GM19240 (cell line): ENCODE data around the gene ATP5MC2.

DNA sequence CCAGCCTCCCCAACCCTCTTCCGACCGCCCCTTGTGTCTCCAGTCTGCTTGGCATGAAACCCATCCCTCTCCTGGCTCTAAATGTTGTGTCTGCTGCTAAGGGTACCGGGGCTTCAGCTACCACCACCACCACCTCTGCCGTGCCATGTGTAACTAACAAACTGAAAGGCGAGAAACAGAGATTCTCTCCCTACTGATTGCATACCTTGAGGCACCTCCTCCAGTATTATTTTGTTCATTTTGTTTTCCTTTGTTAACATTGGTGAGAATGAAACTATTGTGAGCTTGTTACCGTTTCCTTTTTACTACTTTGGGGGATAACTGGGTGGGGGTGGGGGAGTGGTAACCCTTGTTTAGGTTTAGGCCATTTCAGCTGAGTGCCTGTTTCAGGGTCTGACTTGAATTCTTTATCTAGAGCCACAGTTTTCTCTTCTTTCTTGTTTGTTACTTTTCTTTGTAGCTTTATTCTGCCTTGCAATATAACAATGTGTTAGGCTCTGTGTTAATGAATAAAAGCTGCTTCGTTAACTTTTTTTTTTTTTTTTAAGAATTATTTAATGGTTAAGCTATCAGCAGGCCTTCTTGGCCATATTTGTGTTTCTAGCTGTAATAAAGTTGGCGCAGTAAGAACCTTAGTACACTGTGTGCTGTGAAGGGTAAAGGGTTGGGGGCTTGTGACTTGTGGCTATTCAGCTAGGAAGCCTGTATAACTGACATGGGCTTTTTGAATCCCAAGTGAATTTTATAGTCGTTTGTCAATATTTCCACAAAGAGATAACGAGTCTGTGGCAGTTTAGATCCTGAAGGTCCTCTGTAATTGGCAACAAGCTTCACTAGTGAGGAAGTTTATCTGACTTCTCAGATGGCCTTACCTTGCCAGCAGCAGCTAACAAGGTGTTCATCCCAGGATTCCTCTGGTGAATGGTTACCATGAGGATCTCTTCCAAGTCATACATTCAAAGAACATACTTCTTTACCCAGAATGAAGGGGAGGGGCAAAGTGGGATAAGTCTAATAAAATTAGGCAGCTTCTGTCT is 23.4 kb downstream of the PCBP2 start:
- RRBS, result no CpG with 5 or more reads among the region's 10 CpGs

GRCh38 chr12:53482122-53483221 is 16.8 kb downstream of the MAP3K12 start:
- RRBS, result no CpG with 5 or more reads among the region's 25 CpGs

- RRBS, result 2% methylated on average over 32 of the region's 52 CpGs
Measured at GRCh38 chr12:53492739-53493389, 6.4 kb downstream of the MAP3K12 start.

DNA sequence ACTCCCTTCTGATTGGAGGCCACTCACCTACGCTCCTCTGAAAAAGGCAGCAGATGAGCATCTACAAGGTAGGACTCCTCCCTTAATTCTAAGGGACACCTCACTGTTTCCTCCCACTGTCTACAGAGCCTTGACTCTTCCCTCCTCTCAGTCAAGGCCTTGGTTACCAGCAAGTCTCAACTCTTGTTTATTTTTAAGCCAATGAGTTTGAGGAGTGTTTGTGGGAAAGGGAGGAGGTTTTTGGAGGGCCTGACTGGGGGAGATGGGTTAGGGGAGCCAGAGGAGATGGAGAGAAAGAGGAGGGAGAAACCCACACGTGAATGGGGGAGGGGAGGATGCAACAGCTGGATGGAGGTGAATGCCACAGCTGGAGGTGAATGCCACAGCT is 841 bp downstream of the MAP3K12 start:
- RRBS, result no CpG with 5 or more reads among the region's 2 CpGs

DNA sequence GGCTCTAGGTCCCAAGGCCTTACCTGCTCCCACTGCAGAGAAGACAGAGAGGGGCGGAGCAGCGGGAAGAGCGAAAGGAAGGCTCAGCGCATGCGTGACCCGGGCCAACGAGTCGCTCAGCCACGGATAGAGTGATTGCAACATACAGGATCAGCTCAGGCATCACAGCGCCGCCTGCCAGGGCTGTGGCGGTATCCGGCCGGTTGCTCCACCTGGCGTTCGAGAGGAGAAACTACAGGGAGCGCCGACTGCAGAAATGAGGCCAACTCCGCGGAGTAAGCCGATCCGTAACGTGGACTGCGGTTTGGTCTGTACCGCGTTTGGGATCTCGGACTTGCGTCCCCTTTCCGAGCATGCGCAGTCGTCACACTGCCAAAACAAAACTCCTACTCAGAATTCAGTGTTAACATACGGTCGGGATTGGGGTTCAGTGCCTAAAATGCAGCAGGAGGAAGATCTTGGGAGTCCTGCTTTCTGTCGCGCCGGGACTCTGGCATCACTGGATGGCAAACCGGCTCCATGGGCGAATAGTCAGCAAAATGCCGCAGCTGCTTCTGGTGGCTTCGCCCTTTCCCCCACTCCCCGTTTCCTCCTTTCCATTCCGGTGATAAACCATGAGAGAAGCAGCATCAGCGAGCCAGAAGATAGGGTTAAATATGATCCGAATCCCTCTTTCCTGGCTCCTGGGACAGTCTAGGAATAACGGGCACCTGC is at the start of gene ATP5MC2:
ATP5MC2 (minus strand) TSS at position 54 of the 714 bp plus-strand sequence.
- RRBS, result 2% methylated on average over 13 of the region's 45 CpGs

GRCh38 chr12:53696822-53697187 is 20.9 kb upstream of the ATP5MC2 start:
- RRBS, result no CpG with 5 or more reads among the region's 14 CpGs

GRCh38 chr12:53755576-53755912 is 28.3 kb upstream of the CALCOCO1 start:
- RRBS, result no CpG with 5 or more reads among the region's 3 CpGs

- RRBS, result 3% methylated on average over 10 of the region's 17 CpGs
Measured at GRCh38 chr12:53975156-53975497, 2.2 kb downstream of the HOXC11 start.

GRCh38 chr12:53975498-53976065 is 2.7 kb downstream of the HOXC11 start:
- RRBS, result 9% methylated on average over 3 of the region's 29 CpGs

GRCh38 chr12:53984405-53984653 is 617 bp upstream of the HOXC10 start:
- RRBS, result no CpG with 5 or more reads among the region's 6 CpGs

- RRBS, result no CpG with 5 or more reads among the region's 8 CpGs
Measured at GRCh38 chr12:54013224-54013956, 4.6 kb downstream of the HOXC8 start.

DNA sequence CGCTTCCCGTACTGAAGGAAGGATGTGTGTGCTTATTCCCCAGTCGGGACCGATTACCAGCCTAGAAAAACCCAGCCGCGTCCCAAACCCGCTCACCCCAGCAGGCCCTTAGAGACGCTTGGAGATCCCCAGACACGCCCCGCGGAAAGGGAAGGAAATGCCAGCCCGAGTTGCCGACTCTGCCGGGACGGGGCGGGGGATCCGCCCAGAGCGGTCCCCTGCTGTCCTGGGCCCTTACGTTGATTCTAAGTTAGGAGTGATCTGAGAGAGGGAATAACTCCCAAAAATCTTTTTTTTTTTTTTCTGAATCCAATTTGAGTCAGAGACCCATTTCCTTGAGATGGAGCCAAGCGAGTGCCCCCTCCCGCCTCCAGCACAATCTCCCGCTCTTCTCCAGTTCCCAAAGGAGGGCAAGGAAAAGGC is 61.8 kb downstream of the SMUG1 start:
- RRBS, result no CpG with 5 or more reads among the region's 22 CpGs

DNA sequence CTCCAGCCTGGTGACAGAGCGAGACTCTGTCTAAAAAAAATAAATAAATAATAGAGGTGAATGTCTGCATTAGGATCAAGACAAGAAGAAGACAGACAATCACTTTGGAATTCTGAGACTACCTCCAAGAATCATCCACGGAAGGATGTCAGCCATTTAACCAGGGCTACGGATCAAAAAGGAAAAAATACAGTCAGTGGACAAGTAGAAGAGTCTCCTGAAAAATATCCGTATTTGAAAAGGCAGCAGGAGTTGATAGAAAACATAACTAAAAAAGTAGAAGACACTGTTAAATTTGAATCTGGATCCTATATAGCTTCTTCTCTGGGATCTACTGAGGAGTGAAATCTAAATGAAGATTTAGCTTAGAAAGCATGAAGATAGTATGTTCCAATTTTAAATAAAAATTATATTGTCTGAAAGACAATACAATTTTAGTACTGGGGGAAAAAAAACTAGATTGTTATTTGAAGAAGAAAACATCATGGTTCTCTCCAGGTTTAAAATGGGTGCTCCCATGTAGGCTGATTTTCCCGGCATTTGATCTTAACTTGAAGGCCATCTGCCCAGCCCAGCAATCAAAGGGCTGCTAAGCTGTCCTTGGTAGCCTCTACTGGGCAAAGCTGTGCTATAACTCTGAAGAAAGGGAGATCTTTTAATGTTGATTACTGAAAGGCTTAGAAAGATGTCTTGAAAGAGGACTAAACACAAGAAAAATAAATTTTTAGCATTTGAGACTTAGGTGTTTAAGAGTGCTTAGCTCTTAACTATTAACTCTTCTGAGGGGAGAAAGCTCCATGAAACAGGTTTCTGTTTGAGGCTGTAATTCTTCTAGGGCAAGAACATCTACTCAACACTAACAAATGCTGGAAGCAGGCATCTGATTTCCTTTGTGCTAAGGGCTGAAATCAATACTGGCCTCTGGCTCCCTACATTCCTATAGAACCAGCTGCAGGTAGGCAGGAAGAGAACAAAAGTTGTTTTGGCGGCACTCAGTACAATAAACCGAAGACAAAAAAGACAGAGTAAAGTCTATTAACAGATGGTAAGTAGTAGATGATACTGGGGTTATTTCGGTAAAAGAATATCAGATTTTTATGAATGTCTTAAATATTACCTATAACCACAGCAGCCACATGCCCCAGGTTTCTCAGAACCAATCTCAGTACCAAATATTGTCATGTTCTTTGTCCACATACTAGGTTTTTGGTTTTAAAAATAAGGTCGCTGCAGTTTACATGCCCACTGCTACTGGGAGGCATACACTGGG is 41.3 kb downstream of the CBX5 start:
- RRBS, result no CpG with 5 or more reads among the region's 9 CpGs

DNA sequence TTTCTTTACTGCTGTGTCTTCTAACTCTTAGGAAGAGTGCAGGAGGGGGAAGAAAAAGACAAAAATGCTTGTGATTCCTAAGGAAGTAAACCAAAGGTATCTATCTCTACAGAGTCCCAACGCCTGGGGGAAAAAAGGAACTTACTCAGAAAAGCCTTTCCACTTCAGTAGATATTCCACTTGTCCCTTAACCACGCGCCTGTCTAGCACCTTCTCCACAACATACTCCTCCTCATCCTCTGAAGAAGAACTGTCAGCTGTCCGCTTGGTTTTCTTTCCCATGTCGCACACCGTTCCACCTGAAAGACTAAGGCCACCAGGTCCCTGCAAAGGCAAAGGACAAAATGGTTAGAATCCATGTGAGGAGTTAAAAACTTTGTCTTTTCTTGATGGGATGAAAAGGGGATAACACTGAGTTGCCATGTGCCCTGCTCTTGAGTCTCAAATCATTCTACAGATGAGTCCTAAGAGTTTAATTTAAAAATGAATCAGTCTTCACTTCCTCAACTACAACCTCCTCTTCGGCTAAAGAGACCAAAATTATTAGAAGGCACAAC is 22.5 kb downstream of the CBX5 start:
- RRBS, result no CpG with 5 or more reads among the region's 7 CpGs

DNA sequence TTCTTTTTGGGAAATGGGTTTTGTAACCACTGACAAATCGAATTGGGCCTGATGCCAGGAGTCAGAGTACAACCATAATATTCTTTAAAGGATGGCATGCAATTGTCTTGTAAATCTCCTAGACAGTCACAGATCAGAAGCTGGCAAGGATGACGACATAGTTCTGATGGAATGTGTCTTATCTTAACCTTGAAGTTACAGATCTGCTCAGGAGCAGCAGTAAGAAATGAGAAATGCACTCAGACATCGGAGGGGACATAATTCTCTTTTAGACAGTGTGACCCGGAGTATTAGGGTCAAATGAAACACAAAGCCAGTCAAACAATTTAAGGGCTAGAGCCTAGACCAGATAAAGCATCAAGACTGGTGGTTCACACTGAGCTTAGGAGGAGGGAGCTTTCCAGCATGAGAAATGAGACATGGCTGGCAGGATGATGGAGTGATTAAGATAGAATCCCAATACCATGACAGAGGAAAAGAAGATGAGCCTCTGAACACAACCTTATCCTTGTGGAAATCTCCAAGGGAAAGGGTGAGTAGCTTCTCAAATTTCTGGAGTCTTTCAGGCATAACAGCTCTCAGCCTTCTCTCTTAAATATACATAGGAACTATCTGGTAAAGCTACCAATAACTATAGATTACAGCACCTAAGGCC is 17.4 kb downstream of the CBX5 start:
- RRBS, result no CpG with 5 or more reads among the region's 4 CpGs

GRCh38 chr12:54281626-54282624 is 1.4 kb downstream of the HNRNPA1 start:
- RRBS, result no CpG with 5 or more reads among the region's 12 CpGs

- RRBS, result no CpG with 5 or more reads among the region's 3 CpGs
Measured at GRCh38 chr12:54355386-54356012, 8.8 kb downstream of the GPR84 start.

- RRBS, result no CpG with 5 or more reads among the region's 5 CpGs
Measured at GRCh38 chr12:54360540-54361197, 3.6 kb downstream of the GPR84 start.

DNA sequence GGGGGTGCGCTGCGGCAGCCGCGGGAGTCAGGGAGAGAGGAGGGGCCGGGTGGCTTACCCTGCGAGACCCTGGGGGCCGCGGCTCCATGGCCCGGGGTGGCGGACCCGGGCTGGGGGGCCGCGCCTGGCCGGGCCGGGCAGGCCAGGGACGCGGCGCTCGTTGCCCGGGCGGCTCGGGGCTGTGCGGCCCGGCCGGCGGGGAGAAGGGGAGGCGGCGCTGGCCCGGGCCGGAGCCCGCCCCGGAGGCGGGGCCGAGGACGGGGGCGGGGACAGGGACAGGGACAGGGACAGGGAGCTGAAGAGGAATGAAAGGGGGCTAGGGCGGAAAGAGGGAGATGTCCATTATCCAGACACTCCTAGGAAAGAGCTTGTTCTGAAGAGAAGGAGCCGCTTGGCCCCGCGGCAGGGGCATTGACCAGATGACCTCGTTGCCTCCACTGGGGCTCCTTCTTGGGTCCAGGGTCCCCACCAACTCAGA is 5.5 kb downstream of the ZNF385A start:
- RRBS, result 48% methylated on average over 5 of the region's 41 CpGs